SK-N-DZ (cell line): ENCODE measurements around a stretch of chr12.

GRCh38 chr12:11291306-11291793, 18.9 kb downstream of the PRB4 start:
RAMPAGE:
- cytosol, long total RNA: no peak
- nucleus, long total RNA: no peak

RAMPAGE:
- cytosol, long total RNA: no peak
- nucleus, long total RNA: no peak
These were observed 103.3 kb upstream of the ETV6 start for GRCh38 chr12:11546146-11546596.

RAMPAGE:
- cytosol, long total RNA: no peak
- nucleus, long total RNA: no peak
These were observed 69.2 kb upstream of the ETV6 start for GRCh38 chr12:11580126-11580903.

RAMPAGE:
- cytosol, long total RNA: no peak
- nucleus, long total RNA: no peak
These were observed 11.0 kb upstream of the ETV6 start for GRCh38 chr12:11638386-11638939.

DNA sequence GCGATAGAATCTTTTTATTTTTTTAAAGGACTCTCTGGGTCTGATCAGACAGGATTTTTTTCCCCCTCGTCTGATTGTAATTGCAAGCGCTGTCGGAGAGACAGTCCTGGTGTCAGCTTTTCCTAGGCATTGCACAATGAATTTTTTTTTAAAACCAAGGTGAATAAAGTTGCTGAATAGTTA, 1.0 kb downstream of the ETV6 start:
RAMPAGE:
- cytosol, long total RNA: no peak
- nucleus, long total RNA: no peak

DNA sequence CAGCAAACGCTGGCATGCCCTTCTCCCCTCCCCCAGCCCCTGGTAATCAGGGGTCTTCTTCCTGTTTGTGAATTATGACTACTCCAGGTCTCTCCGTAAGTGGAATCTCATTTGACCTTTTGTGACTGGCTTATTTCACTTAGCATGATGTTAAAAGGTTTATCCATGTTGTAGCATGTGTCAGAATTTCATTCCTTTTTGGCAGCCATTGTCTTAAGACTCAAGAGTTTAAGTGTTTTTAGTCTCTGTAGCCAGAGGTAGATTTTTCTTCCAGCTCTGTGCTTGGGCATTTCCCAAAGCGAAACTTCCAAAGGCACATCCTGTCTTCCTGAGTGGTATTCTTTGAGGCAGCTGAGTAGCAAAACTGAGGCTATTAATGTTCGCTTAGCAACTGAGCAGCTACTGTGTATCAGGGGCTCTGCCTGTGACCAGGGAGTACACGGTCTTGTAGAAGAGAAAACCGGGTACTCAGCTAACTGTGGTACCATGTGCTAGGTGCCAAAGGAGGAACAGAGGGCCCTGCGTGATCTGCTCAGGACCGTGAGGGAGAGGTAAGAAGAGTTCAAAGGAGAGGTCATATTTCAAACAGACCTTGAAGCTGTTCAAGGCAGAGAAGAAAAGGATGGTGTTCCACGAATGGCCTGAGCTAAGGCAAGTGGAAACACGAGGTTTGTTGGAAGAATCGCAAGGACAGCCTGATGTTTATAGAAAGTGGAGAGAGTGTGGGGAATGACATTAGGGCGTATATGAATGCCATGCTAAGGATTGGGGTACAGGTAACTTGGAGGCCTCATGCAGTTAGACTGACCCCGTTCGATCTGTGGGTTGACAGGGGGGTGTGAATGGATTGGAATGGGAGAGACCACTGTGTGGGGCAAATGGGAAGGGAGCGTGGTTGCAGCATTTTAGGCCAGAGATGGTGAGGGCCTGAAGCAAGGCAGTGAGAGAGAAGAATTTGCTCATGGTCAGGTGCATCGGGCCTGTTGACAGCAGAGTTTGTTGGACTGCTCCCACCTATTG, 52.1 kb downstream of the ETV6 start:
RAMPAGE:
- cytosol, long total RNA: no peak
- nucleus, long total RNA: no peak

DNA sequence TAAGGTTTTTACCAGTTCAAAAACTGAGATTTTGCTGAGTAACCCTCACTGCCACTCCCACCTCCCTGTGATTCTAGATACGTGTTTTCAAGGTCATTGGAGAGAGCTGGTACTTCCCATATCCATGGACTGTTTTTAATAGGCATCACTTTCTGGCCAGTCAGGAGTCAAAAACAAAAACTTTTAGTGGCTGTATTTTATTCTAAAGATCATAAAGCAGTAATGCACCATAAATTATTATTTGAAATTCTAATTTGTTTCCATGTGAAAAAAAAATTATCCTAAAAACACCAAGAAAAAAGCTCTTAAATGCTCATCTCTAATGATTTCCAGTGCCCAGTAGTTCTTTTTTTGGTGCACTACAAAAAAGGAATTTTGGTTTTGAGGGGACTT, 187.5 kb downstream of the ETV6 start:
RAMPAGE:
- cytosol, long total RNA: no peak
- nucleus, long total RNA: no peak

DNA sequence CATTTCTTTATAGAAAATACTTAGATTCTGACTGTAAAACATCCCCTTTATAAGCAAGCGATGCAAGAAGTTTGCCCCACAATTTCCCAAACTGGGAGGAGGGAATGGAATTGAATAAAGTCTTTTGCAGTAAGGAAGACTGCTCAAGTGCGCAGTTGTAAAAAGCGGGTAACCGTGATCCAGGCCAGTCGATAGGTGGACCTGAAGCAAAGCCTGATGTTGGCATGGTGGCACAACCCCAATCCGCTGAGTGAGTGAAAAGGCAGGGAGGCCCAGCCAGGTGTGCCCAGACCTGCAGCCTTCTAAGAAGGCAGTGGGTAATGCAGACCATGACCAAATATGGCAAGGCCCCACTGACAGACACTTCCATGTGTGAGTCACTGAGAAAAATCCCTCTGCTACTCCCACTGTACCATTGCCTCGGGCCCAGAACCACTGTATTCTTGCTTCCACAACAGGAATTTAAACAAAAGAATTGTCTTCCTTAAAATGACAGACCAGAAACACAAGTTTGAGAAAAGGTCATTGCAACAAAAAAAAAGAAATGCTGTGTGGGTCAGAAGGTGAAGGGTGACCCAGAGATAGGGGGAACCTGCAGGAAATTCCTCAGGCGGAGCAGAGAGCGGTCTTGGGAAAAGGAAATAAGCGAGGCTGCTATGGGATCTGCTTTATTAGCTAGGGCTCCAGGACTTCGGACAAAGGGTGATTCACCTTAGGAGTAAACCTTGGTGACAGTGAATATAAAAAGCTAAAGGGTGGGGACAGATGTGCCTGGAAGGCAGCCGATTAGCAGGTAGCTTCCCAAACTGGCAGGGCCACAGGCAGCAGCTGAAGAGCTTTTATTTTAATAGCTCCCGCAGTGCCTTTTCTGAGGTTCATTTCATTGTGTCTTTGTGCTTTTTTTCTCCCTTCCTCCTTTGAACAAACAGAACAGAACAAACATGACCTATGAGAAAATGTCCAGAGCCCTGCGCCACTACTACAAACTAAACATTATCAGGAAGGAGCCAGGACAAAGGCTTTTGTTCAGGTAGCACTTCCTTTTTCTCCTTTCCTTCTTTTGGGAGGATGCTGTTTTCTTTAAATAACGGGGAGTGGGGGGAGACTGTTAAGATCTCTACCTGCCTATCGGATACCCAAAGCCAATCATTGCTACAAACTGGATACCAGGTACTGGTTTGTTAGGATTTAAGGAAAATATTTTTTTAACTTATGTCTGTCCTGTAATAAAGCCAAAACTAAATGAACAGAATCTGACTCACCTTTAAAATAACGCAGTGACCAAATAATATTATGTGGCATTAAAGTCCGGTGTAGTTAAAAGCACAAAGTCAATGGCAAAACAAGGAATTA, 185.3 kb upstream of the BCL2L14 start:
RAMPAGE:
- cytosol, long total RNA: no peak
- nucleus, long total RNA: no peak

DNA sequence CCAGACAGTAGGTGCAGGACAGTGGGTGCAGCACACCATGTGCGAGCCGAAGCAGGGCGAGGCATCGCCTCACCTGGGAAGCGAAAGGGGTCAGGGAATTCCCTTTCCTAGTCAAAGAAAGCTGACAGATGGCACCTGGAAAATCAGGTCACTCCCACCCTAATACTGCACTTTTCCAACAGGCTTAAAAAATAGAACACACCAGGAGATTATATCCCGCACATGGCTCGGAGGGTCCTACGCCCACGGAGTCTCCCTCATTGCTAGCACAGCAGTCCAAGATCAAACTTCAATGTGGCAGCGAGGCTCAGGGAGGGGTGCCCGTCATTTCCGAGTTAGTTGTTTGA, 161.5 kb upstream of the BCL2L14 start:
RAMPAGE:
- cytosol, long total RNA: no peak
- nucleus, long total RNA: no peak

RAMPAGE:
- cytosol, long total RNA: no peak
- nucleus, long total RNA: no peak
These were observed 877 bp downstream of the LRP6 start for GRCh38 chr12:12265993-12266341.

GRCh38 chr12:12338332-12338933, 11.6 kb downstream of the MANSC1 start:
RAMPAGE:
- cytosol, long total RNA: no peak
- nucleus, long total RNA: no peak

GRCh38 chr12:12616507-12617109, 4.9 kb downstream of the CREBL2 start:
RAMPAGE:
- cytosol, long total RNA: no peak
- nucleus, long total RNA: no peak

DNA sequence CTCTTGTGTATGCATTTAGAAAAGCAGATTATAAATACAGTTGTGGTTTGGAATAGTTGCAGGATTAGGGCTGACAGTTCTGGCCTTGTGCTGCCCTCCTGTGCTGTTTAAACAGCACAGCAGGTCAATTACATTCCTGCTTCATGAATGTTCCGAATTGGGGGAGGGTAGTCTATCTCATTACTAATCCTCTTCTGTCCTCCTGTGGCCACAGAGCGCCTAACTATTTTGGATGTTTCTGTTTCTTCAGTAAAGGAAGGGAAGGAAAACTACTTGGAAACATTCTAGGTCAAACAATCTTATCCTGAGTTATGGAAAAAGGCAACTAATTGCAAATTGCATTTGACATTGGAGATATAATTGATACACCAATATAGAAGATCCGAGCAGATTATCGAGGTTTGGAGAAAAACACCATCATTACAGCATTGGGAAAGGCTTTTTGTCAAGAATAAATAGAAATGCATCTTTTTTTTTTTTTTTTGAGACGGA, 8.7 kb upstream of the GPR19 start:
RAMPAGE:
- cytosol, long total RNA: no peak
- nucleus, long total RNA: no peak

DNA sequence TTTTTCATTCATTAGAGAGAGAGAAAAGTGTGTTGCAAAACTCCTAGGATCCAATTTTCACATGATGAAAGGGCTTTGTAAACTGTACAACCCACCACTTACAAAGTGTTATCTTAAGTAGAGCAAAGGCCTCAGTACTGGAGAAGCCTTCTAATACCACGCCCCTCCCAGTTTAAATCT, 857 bp downstream of the APOLD1 start:
RAMPAGE:
- cytosol, long total RNA: no peak
- nucleus, long total RNA: no peak

GRCh38 chr12:12891863-12892584, 662 bp downstream of the GPRC5A start:
RAMPAGE:
- cytosol, long total RNA: no peak
- nucleus, long total RNA: no peak

RAMPAGE:
- cytosol, long total RNA: no peak
- nucleus, long total RNA: no peak
These were observed 20.2 kb downstream of the HEBP1 start for GRCh38 chr12:12979686-12980437.

GRCh38 chr12:13124741-13125629, 21.5 kb upstream of the GSG1 start:
RAMPAGE:
- cytosol, long total RNA: no peak
- nucleus, long total RNA: no peak

DNA sequence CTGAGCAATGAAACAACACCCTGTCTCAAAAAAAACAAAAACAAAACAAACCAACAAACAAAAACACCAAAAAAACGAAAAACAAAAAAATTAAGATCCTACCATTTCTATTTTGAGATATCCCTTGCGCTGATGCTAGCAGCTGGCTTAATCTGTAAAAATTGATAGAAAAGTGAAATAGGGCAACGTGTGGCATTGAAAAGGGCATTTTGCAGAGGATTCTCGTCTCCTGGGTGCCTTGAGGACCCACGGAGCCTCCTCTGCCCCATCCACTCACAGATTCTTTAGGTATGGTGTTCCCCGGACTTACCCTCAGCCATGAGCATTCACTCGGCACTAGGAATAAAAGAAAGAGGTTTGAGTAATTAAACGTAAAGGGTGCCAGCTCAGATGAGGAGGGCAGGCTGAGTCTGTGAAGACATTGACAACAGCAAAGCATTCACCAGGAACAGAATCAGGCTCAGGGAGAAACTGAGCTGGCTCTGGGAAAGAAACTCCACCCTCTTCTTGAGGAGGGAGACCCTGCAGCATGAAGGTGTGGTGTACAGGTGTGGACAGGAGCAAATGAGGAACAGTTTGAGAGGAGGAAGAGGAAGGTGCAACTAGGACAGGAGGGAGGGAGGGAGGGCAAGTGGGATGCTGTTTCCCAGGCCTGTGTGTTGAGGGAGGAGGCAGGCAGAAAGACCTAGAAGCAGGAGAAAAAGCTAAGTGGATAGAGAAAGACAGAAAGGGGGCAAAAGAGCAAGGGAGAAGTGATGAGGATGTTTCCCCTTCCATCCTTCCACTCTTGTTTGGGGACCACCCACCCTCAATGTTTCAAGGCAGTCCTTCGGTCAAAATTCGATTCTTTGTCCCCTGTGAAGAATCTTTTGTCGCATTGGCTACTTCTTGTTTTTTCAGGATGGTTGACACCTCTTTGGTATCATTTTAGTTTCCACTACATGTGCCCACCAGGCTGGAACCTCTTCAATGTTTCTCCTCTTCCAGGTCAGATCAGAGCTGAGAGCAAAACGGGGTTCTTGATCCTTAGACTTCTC, 5.2 kb downstream of the EMP1 start:
RAMPAGE:
- cytosol, long total RNA: no peak
- nucleus, long total RNA: no peak

GRCh38 chr12:13404628-13405253, 208.2 kb downstream of the EMP1 start:
RAMPAGE:
- cytosol, long total RNA: no peak
- nucleus, long total RNA: no peak

GRCh38 chr12:14001486-14001752, 20.0 kb upstream of the GRIN2B start:
RAMPAGE:
- cytosol, long total RNA: no peak
- nucleus, long total RNA: no peak